Iris pigment epithelial cell (primary cell): ENCODE measurements around a stretch of chr5.

DNA sequence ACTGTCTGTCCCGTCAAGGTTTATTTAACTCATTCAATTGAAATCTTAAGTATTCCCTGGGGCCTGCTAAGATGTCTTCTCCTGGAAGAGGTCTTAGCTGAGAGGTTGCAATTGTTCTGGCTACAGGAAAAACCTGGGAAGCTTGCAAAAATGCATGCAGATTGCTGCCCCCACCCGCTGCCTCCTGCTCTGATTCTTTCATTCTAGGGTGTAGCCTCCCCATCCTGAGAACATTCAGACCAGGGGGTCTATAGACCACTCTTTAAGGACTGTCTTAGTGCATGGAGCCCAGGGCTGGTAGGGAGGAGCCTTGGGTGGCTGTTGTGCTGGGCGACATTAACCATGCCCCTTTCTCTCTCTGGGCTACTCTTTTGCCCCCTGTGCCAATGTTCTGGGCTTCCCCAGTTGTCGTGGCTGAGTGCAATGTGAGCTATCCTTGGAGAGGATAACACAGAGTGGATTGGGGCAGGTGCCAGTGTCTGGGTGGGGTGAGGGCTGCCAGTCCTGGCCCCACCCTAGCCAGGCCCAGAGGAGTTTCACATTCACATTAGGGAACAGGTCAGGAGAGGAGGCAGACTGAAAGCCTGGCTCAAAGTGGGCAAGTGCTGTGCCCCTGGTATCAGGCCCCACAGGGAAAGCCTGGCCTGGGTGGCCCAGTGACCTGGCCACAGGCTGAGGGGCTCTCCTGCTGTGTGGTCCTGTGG, 7.7 kb upstream of the NDST1 start:
- RRBS, result no CpG with 5 or more reads among the region's 4 CpGs

- RRBS, result 91% methylated on average over 5 of the region's 18 CpGs
Measured at GRCh38 chr5:150544686-150545512, 37.0 kb downstream of the NDST1 start.

GRCh38 chr5:150584413-150584889, 56.0 kb upstream of the SYNPO start:
- RRBS, result no CpG with 5 or more reads among the region's 7 CpGs

GRCh38 chr5:150585649-150586432, 54.6 kb upstream of the SYNPO start:
- RRBS, result no CpG with 5 or more reads among the region's 15 CpGs

GRCh38 chr5:150591021-150591413, 49.4 kb upstream of the SYNPO start:
- RRBS, result 7% methylated on average over 3 of the region's 7 CpGs

GRCh38 chr5:150658883-150660048, 1.8 kb upstream of the MYOZ3 start:
- RRBS, result no CpG with 5 or more reads among the region's 12 CpGs

- RRBS, result no CpG with 5 or more reads among the region's 4 CpGs
Measured at GRCh38 chr5:150734507-150734912, 24.3 kb downstream of the DCTN4 start.

DNA sequence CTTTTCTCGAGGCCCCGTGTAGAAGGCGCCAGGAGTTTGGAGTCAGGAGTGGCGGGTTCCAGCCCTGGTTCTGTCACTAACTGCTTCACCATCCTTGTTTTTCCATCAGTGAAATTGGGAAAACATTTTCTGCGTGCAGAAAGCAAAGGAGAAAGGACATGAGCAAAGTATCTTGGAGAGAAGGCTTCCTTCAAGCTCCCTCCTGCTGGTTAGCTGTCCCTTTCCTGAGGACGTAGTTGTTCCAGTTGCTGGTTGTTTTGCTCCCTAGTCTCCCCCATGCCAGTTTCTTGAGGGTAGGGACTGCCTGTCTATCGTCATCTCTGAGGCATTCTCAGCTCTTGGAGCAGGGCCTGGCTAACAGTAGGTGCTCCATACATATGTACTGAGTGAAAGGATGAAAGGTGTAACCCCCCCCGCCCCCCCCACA, 879 bp downstream of the SMIM3 start:
- RRBS, result no CpG with 5 or more reads among the region's 8 CpGs

DNA sequence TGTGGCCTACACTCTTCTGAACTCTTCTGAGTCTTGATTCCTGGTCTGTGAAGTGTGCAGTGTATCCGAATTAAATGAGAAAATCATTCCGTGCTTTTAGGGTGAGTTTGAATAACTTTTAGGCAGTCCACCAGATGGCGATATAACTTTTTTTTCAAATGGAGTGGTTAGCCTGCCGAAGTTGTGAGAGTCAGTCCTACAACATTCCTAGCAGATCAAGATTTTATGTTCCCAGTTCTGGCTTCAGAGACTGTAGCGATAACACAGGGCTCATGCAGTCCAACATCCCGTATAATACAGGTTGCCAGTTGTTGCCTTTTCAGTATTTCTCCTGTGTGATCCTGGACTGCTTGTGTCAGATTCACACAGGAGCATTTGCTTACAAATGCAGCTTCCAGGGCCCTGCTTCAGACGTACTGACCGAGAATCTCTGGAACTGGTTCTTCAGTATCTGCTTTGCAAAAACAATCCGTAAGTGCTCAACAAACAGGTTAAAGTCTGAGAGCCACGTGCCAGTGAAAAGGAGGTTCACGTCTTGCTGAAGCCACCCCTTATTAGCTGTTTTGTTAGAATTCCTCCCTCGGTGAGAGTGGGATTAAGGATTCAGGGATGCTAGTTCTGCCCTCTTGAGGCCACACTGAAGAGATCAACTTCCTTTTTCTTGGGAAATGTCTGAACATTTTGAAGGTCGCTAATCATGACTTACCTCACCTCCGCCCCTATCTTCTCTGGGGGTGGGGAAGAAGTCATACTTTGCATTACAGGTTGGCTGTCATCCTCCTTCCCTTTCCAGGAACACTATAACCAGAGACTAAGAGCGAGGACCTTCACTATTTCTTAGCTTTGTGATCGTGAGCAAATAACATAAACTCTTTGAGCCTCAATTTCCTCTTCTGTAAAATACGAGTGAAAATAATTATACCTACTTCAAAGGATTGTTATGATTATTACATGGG, 22.8 kb downstream of the SMIM3 start:
- RRBS, result no CpG with 5 or more reads among the region's 17 CpGs

DNA sequence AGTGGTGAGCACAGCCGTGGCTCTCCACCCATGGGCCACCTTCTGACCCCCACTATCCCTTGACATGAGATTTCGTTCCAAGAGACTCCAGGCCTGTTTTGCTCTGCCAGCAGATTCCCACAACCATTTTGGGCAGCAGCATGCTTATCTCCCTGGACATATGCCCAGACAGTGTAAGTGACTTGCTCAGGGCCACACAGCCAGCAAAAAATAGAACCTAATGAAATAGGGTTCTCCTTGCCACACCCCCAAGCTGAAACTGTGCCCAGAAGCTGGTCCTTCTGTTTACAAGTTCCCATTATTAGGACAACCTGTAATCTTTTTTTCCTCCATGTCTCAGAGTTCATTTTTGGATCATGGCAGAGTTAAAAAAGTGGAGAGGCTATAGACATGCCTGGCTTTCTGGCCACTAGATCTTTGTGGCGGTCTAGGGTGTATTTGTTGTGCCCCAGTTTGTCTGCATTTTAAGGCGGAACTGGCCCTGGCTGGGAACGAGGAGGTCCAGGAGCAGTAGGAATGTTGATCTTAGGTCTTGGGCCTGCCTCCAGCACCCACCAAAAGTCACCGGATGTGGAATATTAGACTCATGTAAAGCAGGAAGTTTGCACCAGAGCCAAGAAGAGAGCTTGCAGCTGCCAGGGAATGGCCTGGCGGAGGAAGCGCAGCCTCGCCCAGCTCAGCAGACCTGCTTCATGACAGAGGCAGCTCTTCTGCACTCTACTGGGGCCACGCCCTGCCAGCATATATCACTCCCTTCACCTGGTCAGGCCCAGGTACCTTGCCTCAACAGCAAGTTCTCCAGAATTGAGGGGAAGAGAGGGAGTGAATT, 3.1 kb downstream of the GPX3 start:
- RRBS, result no CpG with 5 or more reads among the region's 10 CpGs

DNA sequence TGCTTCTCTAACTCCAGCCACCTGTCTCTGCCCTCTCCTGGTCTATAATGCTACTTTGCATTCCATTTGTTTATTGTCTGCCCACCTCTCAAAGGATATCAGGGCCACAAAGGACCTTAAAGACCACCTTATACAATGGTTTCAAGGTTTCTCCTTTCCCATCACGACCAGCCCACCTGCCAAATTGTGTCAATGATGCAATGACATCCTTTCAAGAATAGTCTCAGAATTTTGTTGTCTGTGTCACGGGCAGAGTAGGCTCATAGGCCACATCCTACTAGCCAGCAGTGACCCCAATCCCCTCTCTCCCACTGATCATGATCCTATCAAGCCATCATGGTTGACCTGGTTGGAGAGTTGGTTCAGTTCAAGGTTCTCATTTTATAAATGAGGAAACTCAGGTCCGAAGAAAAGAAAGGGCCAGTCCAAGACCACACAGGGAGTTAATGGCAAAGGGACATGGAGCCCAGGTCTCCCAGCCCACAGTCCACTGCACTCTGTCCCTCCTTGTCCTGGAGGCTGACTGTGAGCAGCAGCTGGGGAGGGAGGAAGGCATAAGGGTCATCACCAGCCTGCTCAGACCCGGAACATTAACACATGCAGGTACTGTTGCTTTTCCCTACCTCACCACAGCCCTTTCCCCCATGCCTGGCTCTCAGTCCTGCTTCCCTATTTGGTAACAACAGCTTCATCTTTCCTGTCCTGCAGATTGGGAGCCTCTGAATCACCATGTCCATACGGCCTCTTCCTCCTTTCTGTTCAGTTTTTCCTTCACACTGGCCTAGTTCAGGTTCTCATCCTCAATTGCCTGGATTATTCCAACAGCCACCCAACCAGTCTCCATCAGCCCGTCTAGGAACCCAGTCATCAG, 3.9 kb downstream of the GPX3 start:
- RRBS, result no CpG with 5 or more reads among the region's 6 CpGs

DNA sequence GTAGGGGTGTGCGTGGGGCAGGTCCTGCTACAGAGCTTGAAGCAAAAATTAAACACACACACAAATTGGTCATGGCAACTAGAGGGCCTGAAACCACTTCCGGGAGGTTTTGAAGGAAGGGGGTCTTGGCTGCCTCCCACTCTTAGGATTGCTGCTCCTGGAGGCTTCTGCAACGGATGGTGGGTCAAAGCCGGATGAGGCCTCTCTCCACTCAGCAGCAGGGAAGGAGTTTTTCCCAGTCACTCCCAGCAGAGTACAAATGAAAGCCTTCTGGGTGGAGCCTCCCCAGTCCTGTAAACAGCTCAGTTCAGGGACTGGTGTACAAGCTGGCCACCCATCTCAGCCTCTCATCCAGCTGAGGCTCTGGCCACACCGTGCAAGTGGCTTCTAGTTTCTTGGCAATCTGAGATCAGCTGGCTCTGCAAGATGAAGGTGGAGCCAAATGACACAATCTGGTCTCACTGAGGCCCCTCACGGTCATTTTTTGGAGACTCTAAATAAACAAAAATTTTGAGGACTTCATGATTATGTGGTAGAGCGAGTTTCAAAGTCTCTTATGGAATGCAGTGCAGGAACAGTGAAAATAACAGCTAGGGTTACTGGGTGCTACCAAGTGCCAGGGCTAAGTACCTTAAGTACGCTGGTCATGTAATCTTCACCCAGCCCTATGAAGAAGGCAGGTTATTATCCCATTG, 10.0 kb downstream of the GPX3 start:
- RRBS, result 77% methylated on average over 3 of the region's 8 CpGs

DNA sequence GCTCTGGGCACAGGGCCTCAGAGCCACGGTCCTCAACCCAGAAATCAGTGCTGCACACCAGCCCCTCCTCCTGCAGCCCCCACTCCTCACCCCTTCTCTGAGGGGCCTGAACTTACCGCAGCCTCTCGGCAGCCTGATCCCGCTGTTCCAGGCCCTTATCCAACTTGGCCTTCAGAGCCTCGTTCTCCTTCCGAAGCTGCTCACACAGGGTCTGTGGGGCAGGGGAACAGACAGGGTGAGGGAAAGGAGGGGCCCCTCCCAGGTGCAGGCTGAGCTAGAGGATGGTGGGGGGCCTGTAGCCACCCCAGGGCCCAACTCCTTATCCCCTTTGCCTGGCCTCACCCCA, 28.8 kb downstream of the TNIP1 start:
- RRBS, result no CpG with 5 or more reads among the region's 6 CpGs

GRCh38 chr5:151085267-151086578, 4.9 kb upstream of the TNIP1 start:
- RRBS, result no CpG with 5 or more reads among the region's 16 CpGs

- RRBS, result no CpG with 5 or more reads among the region's 7 CpGs
Measured at GRCh38 chr5:151096780-151097383, 16.0 kb upstream of the TNIP1 start.

GRCh38 chr5:151134115-151135022, 23.2 kb downstream of the ANXA6 start:
- RRBS, result no CpG with 5 or more reads among the region's 6 CpGs

DNA sequence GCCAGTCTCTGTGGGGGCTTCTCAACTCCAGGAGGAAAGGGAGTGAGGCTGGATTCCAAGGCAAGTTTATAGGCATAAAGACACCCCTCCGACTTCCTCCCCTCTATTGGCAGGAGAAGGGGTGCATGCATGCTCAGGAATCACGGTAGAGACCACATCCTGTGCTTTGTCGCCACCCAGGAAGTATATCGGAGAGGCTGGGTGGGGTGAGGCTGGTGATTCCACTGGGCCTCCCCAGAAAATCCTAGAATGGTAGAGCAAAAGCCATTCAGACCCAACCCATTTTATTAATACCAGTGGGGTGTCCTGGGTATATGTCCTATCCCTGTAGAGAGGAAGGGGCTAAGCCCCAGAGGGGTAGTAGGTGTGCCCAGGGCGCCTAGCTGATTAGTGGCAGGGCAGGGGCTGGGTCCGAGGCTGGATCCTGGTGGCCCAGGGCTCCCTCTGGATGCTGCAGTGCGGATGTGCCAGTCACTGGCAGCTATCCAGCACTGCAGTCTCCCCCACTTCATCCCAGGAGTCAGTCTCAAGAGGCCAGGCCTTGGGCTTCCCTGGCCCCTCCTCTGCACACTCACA, 2.0 kb downstream of the ANXA6 start:
- RRBS, result no CpG with 5 or more reads among the region's 7 CpGs

- RRBS, result no CpG with 5 or more reads among the region's 3 CpGs
Measured at GRCh38 chr5:151195669-151196121, 28.2 kb downstream of the CCDC69 start.

GRCh38 chr5:151222914-151223587, 841 bp downstream of the CCDC69 start:
- RRBS, result no CpG with 5 or more reads among the region's 8 CpGs